Mesangial cell (primary cell): ENCODE measurements around the genes WASF3, USP12 and FLT3.

DNA sequence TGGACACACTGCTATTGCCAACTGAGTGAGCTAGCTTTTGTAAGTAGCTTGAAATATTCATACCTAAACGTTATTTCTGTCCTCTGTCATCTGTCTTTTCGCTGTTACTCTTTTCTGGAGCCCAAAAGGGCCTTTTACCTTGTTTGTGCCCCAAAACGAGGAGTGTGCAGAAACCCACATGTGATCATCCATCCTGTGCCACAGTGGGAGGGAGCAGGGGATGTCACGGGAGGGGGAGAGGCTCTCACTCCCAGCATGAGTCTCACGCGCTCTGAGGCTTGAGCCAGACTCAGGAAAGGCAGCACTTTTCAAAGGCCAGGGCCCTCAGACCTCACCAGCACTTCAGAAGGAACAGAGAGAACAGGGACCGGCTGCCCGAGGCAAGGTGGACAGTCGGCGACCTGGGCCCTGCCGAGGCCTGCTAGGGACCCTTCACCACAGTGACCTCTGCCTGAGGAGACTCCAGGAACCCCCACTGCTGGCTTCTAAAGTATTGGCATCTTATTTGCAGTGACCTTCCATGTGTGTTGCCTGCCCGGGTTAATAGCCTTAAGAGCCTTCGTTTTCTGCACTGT lies 71.7 kb upstream of the WASF3 start:
- RAMPAGE, long total RNA = no peak

DNA sequence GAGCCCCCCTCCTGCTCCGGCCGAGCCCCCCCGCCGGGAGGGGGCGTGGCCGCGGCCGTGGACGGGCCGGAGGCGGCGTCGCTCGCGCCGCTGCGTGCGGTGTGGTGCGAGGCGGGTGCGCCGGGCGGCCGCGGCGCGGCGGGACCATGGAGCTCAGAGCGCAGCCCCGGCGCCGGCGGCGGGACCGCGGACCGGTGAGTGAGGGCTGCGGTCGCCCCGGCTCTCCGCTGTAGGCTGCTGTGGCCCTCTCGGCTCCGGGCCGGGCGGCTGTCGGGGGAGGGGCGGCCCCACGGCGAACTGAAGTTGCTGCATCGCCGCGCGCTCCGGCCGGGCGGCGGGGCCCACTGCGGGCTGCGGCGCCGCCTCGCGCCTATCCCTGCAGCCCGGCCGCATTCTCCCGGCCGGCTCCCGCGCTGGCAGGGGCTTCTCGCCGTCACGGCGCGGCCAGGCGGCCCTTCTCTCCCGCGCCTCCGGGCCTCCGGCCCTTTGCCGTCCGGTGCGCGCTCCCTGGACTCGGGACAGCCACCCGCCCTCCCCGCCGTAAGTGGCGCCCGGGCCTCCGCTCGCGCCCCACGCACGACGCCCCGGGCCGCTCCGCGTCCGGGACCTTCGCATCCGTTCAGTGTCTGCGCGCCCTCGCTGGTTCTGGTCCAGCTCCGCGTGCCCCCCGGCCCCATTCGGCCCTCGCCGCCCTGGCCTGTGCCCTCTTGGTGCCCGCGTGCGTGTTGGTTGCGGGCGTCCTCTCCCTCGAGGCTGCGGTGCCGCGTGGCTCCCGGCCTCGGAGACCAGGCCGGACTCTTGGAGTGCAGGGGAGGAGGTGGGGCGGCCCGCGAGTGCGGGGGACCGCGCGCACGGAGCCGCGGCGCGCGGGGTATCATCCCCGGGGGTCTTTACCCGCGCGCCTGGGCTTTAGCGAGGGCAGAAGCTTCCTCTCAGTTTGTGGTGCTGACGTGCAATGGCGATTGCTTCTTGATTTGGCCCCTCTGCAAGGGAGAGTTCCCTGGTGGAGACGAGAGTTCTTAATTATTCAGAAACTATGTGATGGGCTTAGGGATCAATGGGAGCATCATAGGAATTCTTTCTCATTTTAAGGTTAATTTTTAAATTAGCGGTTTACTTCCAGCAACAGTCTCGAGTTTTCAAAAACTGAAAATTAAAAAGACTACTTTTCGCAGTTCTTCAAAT lies at the start of gene WASF3:
WASF3 (plus strand) TSS at position 58 of the 1,185 bp plus-strand sequence.
- RAMPAGE, long total RNA = no peak

GRCh38 chr13:26758928-26759599 lies 1.5 kb downstream of the GPR12 start:
- RAMPAGE, long total RNA = no peak

DNA sequence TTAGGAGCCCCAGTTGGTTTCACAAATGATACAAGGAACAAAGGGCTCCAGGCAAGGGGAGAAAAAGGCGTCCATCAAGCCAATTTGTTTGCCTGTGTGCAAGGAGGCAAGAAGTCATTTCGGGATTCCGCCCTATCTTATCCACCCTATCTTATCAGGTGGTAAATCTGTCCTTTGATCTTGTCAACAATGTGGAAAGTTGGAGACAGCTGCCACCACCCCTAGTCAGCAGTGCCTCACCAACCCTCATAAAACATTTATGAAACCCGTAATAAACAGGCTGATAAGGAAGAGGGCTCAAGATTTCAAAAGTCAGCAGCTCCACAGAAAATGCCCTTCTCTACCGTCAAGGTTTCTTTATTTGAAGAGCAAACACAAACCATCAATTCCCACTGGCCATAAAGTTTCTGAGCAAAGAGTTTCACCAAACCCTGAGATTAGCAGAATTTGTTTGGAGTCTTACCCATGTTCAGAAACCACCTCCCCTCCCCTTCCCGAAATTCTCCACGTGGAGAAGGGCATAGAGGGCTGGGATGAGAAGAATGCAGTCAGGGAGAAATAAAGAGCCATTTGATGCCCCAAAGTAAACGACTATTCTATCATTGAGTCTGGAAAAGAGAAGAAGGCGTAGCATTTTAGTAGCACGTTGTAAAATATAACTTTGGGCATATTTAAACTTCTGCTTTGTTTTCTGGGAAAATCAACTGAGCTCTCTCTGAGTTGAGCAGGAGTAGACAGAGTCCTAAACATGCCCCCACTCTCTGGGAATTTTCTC lies 196.1 kb upstream of the GPR12 start:
- RAMPAGE, long total RNA = no peak

- RAMPAGE, long total RNA = no peak
Observed at GRCh38 chr13:26970447-26971010, 201.1 kb downstream of the USP12 start.

- RAMPAGE, long total RNA = no peak
Observed at GRCh38 chr13:26998153-26998840, 173.3 kb downstream of the USP12 start.

DNA sequence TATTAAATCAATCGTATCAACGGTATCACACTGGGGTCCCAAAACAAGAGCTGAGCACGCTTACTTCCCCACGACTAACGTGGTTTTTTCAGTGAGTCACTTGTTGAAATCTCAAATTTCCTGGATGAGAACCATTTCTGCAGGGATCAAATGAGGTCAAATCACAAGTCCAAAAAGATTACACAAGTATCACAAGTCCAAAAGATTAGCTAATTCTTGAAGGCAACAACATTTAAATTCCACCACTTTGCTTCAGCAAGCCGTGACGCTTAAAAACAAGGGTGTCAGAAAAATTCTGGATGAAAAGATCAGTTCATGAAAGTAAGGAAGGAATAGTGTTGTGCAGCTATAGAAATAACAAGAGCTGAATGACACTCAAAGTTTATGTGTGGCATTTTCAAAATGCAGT lies 40.9 kb downstream of the USP12 start:
- RAMPAGE, long total RNA = no peak

DNA sequence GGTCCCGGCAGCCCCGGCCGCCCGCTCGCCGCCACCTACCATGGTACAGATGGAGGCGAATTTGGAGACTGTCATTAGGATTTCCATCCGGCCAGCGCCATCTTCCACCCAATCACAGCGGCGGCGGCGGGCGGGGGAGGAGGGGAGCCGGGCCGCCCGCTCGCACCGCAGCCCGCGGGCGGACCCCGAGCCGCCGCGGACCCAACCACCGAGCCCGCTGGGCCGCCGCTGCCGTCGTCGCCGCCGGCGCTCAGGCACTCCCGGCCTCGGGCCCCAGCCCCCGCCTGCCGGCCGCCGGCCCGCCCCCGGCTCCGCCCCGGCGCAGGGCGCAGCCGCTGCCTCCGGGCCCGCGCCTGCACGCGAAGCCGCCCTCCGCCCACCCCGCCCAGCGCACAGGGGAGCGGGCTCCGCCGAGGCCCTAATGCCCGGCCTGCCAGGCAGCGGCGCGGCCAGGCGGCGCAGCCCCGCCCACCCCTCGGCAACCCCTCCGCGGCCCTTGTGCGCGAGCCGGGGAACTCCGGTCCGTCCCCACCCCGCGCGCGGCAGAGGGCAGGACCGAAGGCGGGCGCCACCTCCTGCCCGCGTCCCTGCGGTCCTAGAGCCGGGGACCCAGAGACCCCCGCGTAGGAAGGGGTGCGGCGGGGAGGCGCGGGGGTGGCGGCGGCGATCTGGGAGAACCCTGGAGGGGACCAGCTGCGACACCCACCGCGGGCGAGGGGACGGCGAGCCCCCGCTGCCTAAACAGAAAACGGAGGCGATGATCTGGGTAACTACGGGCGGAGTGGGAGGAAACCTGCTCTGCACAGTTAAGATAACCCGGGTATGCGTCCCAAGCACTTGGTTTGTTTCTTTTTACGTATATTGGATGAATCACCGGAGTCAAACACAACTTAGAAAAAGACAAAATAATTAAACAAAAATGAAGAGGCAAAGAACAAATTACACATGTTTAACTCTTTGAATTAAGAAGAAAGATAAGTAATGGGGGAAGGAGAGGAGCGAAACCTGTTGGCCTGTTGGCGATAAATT lies at the start of gene USP12:
USP12 (minus strand) TSS at position 259 of the 1,029 bp plus-strand sequence.
- RAMPAGE, long total RNA = no peak

DNA sequence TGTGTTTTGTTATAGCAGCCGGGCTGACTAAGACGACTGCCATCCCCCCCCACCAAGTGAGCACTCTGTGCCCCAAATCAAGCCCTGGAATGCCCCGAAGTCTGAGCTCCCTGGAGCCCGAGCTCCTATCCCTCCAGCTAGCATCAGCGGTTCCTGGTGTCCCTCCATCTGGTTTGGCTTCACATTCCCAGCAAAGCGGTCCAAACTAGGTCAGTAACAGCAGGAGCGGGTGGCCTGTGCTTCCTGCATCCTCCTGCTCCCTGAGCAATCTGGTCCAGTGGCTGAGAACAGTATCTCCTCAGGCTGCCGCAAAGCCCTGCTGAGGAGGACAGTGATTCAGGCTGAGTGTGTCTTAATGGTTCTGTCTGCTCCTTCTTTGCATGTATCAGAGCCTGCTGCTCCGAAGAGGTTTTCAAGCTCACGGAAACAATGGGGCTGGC lies 25.8 kb downstream of the RASL11A start:
- RAMPAGE, long total RNA = no peak

GRCh38 chr13:27299051-27299304 lies 28.3 kb downstream of the RASL11A start:
- RAMPAGE, long total RNA = no peak

GRCh38 chr13:27379768-27380322 lies 44.6 kb upstream of the GTF3A start:
- RAMPAGE, long total RNA = no peak

- RAMPAGE, long total RNA = no peak
Observed at GRCh38 chr13:27534369-27534725, 84.0 kb upstream of the MTIF3 start.

GRCh38 chr13:27561377-27562124 lies 58.8 kb downstream of the LNX2 start:
- RAMPAGE, long total RNA = no peak

GRCh38 chr13:27621993-27622615 lies 412 bp downstream of the POLR1D start:
- RAMPAGE, long total RNA = no peak

DNA sequence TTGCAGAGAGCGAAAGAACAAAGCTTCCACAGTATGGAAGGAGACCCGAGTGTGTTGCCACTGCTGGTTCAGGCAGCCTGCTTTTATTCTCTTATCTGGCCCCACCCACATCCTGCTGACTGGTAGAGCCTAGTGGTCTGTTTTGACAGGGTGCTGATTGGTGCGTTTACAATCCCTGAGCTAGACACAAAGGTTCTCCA lies 44.9 kb upstream of the GSX1 start:
- RAMPAGE, long total RNA = no peak

DNA sequence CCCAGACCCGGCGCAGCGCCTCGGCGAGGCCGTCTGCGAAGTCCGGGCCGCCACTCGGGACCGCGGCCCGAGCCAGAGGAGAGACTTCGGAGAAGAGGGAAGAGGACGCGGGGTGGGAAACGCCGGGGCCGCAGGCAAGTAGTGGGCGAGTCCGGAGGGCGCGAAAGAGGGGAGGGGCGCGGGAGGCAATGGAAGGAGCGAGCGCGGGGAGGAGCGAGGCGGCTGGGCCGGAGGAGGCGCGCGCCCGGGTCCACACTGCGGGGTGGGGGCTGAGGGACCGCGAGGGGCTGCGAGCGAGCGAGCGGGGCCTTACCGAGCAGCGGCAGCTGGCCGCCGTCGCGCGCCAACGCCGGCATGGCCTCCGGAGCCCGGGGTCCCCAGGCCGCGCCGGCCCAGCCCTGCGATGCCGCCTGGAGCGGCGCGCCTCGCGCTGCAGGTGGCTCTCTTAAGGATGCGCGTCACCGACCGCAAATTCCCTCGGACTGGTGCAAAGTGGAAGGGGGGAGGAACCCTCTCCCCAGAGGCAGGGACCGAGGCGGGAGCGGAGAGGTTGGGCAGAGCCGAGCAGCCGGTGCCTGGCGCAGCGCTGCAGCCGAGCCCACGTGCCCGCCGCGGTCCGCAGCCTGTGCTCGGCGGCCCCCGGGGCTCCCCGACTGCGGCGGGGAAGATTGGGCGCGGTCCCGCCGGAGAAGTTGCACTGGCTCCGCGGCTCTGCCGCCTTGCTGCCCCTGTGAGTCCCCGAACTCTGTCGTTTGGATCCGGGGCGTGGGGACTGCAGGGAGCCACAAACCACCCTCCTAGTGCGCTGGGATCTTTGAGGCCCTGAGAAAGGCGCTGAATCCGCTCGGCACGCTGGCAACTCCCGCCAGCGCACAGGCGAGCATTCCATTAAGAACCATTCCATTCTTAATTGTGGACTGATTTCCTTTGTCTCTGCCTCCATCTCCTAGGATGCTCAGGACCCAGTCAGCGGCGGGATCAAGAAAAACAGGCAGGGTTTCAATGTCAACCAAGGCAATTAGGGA lies at the start of gene FLT3:
FLT3 (minus strand) TSS at position 422 of the 1,025 bp plus-strand sequence.
- RAMPAGE, long total RNA = no peak

DNA sequence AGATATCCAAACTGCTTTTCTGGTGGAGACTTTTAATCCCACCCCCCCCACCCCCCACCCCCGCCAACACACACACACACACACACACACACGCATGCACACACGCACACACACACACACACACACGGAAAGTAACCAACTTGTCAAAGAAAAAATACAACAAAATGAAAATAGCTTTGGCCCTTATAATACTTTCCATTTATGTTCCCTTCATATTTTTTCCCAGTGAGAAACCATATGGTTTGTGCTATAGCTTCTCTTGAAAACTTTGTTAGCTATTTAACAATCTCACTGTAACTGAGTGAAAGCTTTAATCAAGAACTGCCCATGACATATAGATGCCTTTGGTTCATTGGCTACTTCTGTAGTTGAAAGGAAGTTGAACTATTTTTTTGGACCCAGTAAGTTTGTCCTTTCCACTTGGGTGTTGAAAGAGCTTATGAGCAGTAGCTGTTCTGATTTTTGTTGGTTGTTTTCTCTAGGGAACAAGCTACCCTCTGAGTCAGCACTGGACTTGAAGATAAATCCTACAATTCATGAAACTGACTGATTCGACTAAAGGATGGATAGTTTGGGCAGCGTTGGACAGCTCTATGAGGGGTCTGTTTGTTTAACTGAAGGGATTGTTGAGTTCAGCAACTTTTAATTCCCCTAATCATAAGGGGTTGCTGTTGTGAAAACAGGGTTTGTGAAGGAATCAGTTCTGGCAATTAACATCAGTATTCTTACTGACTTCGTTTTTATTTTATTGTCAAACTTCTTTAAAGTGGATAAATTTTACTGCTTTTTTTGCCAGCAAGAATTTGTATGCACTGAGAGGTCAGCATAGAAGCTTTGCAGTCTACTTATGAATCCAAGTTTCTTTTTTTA lies 101.0 kb downstream of the PAN3 start:
- RAMPAGE, long total RNA = no peak

GRCh38 chr13:28392322-28392921 lies 102.5 kb downstream of the FLT1 start:
- RAMPAGE, long total RNA = no peak

DNA sequence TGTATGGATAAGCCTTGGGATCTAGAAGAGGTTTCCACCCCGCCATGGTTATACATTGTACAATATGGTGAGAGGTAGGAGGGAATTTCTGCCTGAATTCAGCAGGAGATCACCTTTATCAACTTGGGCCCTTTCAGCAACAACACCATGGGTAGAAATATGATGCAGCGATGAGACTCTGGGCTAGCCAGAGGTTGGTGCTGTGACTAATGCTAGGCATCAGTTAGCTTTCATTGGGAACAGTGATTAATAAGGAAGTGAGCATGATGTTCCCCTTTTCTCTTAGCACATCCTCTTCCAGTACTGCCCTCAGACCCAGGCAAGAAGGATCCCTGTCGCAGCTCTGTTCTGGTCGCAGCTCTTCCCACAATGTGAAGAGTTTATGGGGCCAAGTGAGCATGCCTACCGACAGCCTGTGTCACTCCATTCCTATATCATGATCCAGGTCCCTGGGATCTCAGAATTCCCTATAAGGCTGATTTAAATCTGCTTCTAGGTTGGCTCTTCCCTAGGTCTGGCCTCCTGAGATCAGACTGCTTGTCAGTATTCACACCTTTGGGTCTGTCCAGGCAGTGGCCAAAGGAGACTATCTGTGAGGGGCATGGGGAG lies 100.5 kb downstream of the FLT1 start:
- RAMPAGE, long total RNA = no peak

DNA sequence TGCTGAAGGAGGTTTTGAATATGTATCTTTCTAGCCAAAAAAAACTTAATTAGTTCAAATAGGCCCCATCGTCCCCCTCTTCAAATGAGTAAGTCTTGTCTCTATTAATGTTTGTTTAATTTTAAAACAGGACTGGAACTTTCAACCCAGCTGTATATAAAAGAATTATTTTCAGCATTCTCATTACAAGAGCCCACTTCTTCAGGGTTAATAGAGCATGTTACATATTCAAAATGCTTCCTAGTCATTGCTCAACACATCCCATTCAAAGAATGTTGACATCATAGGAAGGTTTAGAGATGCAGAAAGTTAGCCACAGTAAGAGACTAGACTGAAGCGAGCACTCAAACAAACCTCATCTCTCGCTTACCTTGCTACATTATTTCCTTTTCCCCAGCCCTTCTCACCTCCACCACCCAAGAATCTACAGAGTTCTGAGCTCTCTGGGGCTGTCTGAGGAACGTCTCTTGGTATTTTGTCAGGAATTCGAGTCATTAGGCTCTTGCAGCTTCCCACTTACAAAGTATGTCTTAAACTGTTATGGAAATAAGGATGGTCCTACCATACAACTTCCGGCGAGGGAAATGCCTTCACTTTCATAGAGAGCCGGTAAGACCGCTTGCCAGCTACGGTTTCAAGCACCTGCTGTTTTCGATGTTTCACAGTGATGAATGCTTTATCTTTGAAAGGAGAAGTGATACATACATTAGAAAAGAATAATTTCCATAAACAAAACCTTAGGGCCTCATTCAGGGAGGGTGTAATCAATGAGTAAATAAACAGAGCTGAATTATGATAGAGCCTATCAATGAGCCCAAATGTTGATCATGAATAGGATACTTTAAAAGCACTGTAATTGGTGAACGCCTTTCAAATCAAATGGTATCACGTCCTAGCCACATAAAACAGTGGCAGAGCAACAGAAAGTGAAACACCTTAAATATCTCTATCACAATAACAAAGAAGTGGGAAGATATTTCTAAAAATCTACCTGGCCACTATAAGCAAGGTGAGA lies 65.1 kb downstream of the FLT1 start:
- RAMPAGE, long total RNA = no peak